Retinal pigment epithelial cell (primary cell): ENCODE measurements around a stretch of chr3.

- RRBS: no CpG with 5 or more reads among the region's 10 CpGs
Measured at GRCh38 chr3:27468725-27469328, 15.4 kb downstream of the SLC4A7 start.

DNA sequence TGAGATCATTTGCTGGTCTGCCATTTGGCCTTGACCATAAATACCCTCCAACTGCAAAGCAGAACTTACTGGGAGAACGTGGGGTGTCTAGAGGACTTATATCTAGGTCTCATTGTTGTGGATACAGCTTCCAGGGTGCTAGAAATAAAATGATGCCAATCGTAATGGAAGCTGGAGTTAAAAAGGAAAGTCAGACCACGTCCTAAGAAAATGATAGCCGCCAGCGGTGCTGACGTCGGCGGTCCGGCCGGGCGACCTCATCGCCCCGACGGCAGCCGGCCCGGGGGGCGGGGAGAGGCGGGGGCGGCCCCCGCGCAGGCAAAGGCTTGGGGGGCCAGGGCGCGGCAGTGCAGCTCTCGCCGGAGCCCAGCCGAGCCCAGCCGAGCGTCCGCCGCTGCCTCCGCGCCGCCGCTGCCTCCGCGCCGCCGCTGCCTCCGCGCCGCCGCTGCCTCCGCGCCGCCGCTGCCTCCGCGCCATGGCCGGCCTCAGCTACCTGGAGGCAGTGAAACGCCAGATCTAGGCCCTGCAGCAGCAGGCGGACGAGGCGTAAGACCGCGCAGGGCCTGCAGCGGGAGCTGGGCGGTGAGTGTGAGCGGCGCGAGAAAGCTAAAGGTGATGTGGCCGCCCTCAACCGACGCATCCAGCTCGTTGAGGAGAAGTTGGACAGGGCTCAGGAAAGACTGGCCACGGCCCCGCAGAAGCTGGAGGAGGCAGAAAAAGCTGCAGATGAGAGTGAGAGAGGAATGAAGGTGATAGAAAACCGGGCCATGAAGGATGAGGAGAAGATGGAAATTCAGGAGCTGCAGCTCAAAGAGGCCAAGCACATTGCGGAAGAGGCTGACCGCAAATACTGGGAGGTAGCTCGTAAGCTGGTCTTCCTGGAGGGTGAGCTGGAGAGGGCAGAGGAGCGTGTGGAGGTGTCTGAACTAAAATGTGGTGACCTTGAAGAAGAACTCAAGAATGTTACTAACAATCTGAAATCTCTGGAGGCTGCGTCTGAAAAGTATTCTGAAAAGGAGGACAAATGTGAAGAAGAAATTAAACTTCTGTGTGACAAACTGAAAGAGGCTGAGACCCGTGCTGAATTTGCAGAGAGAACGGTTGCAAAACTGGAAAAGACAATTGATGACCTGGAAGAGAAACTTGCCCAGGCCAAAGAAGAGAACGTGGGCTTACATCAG is 89.2 kb downstream of the EOMES start:
- RRBS: 2% methylated on average over 16 of the region's 75 CpGs

GRCh38 chr3:27720621-27721376 is 1.3 kb downstream of the EOMES start:
- RRBS: under 1% methylated on average over 12 of the region's 38 CpGs

DNA sequence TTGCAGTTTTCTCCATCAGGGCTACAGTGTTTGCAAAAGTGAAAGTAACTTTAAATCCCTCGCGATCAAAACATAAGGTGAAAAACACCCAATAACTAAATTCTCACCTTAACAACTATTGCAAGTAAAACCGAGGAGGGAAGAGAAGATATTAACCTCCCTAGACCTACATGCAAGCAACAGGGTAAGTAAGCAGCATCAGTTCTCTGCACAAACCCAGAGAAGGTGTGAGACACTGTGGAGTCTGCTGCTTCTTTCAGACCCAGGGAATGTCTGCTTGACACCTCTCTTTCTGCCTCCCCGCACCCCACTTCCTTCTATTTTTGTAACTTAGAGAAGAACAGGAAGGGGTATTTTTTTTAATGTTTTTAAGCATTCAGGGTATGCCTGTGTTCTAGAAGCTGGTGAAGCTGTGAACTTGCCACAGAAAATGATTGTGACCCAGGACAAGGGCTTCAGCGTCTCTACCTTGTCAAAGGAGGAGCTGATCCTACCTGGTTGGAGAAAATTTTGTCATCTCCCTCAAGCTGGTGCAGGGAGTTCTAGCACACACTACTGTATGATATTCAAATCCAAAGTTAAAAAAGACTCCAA is 159.3 kb upstream of the EOMES start:
- RRBS: no CpG with 5 or more reads among the region's 5 CpGs

GRCh38 chr3:28007929-28008766 is 233.3 kb upstream of the CMC1 start:
- RRBS: no CpG with 5 or more reads among the region's 8 CpGs

- RRBS: no CpG with 5 or more reads among the region's 15 CpGs
Measured at GRCh38 chr3:29281249-29281836, 472 bp downstream of the RBMS3 start.

DNA sequence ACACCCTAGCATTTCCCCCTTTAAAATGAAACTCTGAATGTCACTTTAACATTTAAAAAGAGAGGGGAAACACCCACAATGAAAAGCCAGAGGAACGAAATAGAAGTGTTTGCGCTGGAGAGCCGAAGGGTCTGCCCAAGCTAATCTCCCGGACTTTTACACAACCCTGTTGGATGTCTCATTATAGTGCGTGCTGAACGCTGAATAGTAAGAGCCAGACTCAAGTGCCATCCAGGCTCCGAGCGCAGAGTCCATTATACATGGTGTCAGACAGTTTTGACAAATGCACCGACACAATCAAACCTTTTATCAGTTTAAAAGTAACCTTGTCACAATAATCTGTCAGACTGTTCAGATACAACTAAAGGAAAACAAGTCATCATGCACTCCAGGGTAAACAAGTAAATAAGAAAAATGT is 159.7 kb downstream of the RBMS3 start:
- RRBS: no CpG with 5 or more reads among the region's 9 CpGs

- RRBS: no CpG with 5 or more reads among the region's 10 CpGs
Measured at GRCh38 chr3:29531330-29532193, 250.7 kb downstream of the RBMS3 start.

GRCh38 chr3:29683246-29684264 is 402.7 kb downstream of the RBMS3 start:
- RRBS: no CpG with 5 or more reads among the region's 3 CpGs

DNA sequence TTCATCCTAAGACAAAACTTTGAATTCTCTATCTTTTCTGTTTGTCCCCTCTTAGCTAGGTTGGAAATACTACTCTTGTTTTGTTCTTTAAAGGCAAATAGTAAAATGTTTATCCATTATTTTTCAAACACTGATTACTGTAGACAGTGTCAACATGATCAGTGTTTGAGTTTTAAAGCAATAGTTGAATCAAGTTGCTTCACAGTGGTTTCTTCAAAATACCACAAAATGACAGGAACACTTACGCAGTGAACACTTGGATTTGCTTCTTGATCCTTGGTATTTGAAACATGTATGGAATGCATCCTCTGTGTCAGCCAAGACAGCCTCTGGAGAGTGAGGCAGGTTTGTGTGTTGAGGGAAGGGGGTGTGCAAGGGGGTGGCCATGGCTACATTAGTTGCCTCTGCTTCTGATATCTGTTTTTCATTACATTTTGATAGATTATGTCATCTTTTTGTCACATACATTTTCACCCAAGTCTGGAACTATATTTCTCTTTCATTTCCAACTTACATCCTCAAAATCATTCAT is 413.0 kb downstream of the RBMS3 start:
- RRBS: no CpG with 5 or more reads among the region's 1 CpG

DNA sequence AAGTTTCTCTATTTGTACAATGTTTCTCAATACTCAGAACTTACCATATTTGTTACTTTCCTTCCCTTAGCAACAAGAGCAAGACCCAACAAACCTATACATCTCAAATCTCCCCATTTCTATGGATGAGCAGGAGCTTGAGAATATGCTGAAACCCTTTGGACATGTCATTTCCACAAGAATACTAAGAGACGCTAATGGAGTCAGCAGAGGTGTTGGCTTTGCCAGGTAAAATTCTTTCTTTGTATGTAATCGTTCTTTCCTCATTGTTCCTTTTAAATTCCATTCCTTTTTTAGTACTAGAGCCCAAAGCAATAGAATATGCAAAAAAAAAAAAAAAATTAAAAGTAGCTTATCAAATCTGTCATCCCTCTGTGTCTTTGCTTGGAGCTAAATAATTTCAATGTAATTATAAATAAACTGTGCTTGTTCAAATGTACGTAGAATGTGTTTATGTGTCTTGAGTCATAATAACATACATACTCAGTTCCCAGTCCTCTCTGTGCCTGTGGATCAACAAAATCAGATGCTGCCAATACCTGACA is 458.9 kb downstream of the RBMS3 start:
- RRBS: no CpG with 5 or more reads among the region's 3 CpGs

- RRBS: no CpG with 5 or more reads among the region's 1 CpG
Measured at GRCh38 chr3:29768850-29769290, 488.0 kb downstream of the RBMS3 start.

- RRBS: no CpG with 5 or more reads among the region's 2 CpGs
Measured at GRCh38 chr3:30227913-30228372, 378.5 kb upstream of the TGFBR2 start.

DNA sequence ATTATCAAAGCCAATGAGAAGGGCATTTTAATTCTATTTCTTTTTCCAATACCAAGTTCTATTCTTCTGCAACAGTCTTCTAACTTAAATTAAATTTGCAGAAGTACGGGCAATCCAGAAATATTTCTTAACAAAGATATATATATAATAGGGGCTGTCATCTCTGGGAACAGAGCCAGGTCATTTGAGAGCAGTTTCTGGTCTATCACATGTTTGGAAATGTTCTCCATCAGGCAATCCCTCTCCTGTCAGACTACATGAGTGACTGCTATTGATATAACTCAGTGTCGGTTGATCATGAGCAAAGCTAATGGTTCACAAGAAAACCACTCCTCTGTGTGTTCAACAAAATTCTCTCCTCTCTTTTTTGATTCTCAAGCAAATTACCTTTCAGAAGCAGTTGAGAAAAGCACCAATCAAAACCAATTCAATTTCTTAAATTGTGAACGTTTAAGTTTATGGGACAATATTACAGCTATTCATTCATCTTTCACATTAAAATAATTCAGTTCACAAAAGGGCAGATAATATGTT is 153.0 kb upstream of the TGFBR2 start:
- RRBS: no CpG with 5 or more reads among the region's 3 CpGs

- RRBS: no CpG with 5 or more reads among the region's 2 CpGs
Measured at GRCh38 chr3:30598801-30599367, 7.5 kb upstream of the TGFBR2 start.

DNA sequence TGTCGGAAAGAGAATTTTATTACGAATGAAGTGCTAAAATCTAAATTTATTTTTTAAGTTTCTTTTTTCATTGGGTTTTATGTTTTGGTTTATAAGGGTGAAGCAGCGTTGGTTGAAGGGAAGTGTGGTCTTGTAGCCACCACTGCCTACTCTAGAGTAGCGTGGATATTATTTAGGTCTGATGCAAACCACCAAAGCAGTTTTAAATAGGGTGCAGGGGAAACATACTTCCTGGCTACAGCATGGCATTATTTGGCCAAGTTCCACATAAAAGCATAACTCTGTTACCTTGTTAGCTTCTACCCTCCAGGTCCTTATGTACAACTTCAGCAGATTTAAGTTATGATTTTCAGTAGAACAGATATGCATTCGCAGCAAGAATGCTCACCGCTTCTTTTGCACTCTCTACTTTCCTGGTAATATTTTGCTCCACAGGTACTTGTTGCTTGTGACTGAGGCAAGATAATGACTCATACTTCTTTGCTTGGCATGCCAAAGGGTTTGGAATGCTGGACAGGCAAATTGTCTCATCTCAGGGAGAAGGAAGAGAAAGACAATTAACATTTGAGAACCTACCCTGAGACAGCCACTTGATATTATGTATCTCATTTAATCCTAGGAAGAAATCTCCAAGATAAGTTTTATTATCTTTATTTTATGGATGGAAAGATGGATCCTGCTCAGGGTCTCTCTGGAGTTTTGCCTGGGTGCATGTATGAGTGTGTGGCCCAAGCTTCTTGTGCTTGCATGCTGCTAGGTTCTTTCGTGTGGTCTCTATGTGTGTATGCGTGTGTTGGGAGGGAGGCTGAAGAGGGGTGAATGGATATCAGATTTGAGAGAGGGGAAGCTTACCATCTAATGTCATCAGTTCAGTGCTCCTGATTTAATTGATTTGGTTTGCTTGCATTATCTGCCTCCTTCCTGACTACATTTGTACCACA is 5.5 kb downstream of the TGFBR2 start:
- RRBS: no CpG with 5 or more reads among the region's 8 CpGs

DNA sequence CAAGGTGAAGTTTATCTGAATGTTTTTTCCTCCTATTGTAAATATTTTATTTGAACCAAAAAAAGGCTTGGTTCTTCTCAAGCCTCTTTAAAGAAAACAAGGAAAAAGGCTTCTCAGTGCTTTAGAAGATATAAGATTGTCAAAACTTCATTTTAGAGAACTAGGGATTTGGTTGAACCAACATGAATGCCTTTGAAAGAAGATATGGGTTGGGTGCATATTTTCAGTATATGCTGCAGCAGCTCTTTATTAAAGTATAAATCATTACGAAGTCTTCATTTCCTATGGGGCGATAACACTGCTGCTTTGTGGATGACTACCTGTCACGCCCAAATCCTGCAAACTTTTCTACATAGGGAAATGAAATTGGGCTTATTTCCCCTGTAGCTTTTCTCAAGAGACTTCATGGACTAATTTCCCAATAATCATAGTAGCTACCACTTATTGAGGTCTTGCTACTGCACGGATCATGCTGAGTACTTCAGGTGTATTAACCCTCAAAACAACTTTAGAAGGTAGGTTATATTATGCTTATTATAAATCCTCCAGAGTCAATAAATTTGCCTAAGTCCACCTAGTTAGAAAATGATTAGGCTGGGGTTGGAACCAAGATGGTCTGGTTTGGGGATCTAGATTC is 7.9 kb downstream of the TGFBR2 start:
- RRBS: no CpG with 5 or more reads among the region's 4 CpGs

- RRBS: no CpG with 5 or more reads among the region's 3 CpGs
Measured at GRCh38 chr3:30615417-30616164, 9.2 kb downstream of the TGFBR2 start.

GRCh38 chr3:30617441-30617896 is 11.1 kb downstream of the TGFBR2 start:
- RRBS: no CpG with 5 or more reads among the region's 2 CpGs

GRCh38 chr3:30639766-30640428 is 33.5 kb downstream of the TGFBR2 start:
- RRBS: no CpG with 5 or more reads among the region's 4 CpGs